Right common carotid artery plus branches (tissue), 1 donor: Measurements from ENCODE around the genes KIAA1958, BSPRY and ALAD.

DNA sequence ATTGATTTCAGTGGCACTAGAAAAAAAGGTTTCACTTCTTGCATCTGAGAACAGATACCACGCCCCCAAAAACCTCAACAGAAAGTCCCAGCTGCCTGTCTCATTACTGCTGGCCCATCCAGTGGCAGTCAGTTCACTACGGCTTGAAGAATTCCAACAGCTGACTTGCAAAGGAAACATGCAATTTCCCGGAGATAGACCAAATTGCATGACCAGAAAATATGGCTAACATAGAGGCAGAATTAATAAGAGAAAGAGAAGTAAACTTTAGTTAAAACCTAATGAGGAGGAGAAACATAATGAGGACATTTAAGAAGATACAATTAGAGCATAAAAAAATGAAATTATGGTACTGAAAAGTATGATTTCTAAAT, 48.7 kb downstream of the UGCG start:
- PRO-cap, result no peak

- PRO-cap, result no peak
Measured at GRCh38 chr9:111998194-111998491, 101.5 kb downstream of the UGCG start.

DNA sequence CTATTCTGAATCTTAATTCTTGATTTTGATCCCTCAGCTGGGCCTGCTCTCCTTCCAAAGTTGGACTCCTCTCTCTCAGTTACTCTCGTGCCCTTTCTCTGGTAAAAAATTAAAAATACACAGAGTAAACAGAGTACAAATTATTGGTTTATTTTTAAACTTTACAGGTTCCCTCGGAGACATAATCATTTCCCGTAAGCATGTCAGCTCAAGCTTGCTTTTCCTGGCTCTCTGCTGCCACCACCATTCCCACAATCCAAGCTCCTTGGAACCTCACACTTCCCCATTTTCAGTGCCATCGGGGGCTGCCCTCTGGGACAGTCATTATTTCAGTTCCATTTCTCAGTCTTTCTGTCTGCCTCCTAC, 125.5 kb downstream of the UGCG start:
- PRO-cap, result no peak

GRCh38 chr9:112036986-112038134, 137.7 kb downstream of the SUSD1 start:
- PRO-cap, result no peak

DNA sequence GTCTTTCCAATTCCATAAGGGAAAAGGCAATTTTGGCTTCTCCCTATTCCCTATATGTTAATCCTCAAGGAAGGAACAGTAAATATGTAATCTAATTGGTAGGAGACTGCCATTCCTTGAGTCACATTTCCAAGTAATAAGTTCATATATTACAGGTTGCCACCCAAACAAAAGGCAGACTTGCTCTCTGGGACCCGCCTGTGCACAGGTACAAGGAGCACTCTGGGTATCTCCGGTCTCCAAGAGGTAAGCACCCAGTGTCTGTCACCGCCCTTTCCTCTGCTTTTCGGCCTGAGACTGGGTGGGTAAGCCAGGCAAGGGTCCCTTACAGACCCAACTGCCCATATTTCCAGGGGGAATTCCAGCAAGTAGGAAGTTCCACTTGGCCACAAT, 82.0 kb downstream of the SUSD1 start:
- PRO-cap, result no peak

- PRO-cap, result no peak
Measured at GRCh38 chr9:112119323-112119981, 55.6 kb downstream of the SUSD1 start.

GRCh38 chr9:112222408-112222995, 47.4 kb upstream of the SUSD1 start:
- PRO-cap, result no peak

- PRO-cap, result no peak
Measured at GRCh38 chr9:112241842-112242537, 66.9 kb upstream of the SUSD1 start.

DNA sequence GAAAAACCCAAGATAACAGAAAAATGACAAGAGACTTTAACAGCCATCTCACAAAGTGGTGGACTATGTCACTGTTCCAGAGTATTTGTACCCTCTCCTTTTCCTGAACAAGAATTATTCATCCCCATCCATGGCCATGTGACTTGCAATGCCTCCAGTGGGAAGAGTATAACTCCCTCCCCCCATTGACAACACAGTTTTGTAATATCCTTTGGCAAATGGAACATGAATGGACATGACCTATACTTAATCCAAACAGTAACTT, 33.9 kb downstream of the PTBP3 start:
- PRO-cap, result no peak

DNA sequence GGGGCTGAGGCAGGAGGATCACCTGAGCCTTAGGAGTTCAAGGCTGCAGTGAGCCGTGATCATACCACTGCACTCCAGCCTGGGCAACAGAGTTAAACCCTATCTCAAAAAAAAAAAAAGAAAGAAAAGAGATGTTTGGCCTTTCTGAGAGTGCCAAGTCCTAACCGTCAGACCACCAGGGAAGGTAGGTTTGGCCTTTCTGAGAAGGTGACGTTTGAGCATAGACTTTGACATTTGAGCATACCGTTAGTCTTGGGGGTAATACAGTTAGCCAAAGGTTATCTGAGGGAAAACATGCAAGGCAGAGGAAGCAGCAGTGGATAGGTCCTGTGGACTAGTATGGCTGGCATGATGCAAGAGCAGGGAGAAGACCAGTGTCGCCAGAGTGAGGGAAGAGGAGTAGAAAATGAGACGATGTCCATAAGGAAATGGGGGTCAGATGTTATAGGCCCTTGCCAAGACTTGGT, 50.1 kb downstream of the HSDL2 start:
- PRO-cap, result no peak

GRCh38 chr9:112486247-112487334, at the start of gene KIAA1958:
Gene KIAA1958, plus strand, starts transcription at chr9:112486827.
- PRO-cap, result bidirectional peak, plus-strand start at chr9:112486877, minus-strand start at chr9:112486751; unidirectional peak, plus-strand start at chr9:112487117

DNA sequence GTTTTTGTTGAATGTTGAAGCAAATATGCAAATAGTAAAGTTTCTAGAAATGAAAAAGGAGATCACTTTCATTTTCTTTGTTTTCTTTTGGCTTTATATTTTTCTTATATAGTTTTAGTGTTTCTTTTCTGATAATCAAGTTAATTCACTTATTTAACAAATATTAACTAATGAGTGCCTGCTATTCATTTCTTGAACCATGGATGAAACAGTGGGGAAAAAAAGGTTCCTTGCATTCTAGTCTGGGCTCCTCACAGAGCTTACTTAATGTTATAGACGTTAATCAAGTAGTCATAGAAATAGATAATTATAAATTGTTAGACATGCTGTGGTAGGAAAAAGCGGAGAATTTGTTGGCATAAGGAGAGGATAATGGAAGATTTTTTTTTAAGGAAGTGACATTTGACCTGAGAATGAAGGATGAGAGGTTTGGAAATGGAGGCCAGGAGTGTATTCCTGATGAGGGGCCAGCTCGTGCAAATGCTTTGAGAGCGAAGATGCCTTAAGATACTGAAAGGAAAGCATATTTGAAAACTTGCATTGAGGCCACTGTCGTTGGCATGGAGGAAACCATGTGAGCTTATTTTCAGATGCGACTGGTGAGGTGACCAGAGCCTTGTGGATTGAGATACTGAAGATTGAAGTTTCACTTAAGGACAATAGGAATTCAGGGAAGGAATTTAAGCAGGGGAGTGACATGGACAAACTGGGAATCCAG, 111.3 kb downstream of the KIAA1958 start:
- PRO-cap, result no peak

GRCh38 chr9:112831309-112831936, 59.3 kb downstream of the SLC46A2 start:
- PRO-cap, result no peak

- PRO-cap, result no peak
Measured at GRCh38 chr9:113349292-113350078, at the start of gene BSPRY. Gene BSPRY, plus strand, starts transcription at chr9:113349541.

- PRO-cap, result bidirectional peak, plus-strand start at chr9:113401529, minus-strand start at chr9:113401282
Measured at GRCh38 chr9:113400931-113401986, at the start of gene ALAD. Gene ALAD, minus strand, starts transcription at chr9:113401284.

GRCh38 chr9:113411031-113411211, 374 bp downstream of the C9orf43 start:
- PRO-cap, result no peak

- PRO-cap, result no peak
Measured at GRCh38 chr9:113448468-113448887, 15.0 kb upstream of the RGS3 start.

- PRO-cap, result no peak
Measured at GRCh38 chr9:113491596-113491826, 28.0 kb downstream of the RGS3 start.

DNA sequence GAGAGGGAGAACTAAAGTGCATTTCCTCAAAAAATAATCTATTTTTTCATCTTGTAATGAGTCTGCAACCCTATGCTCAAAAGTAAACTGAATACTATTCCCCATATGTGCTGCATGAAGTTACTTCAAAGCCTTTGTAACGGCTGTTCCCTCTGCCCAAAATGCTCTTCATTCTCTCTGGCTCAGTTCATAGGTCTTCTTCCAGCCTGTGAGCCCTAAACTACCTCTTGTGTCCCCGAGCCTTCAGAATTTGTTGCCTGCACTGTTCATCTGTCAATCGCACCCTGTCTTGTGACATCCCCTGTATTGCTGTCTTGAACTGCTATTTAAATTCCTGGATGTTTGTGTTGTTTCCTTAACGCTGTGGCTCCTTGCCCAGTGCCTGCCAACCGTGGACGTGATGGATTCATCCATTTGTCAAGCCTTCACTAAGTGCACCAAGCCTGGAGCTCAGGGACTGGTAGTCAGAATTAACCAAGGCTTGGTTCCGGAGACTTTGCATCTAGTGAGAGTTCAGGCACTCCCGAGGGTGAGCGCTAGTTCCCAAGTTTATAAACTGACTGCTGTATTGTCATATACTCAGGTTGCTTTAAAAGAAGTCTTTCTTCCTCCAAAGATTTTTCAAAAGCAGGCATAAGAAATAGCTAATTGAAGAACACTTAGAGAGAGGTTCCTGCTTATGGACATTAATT, 28.8 kb downstream of the RGS3 start:
- PRO-cap, result no peak

DNA sequence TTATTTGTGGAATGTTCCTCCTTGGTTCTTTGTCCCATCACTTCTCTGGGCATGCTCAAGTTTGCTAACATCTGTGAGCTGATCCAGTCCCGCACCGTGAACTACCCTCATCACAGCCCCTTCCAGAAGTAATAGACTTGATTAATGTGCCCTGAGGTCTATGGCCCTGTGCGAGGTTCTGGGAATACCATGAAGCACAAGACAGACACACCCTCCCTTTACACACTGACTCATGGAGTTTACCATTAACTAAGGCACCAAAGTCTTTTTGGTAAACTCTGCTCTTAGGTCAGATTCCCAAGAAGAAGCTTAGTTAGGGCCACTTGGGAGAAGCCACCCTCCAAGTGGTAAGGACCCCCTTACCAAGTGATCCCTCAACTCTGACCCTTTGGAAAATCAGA, 56.2 kb downstream of the RGS3 start:
- PRO-cap, result no peak